Thyroid gland (tissue), 7 donors: ENCODE results near the genes ACP5, ZNF799 and FBXW9.

GRCh38 chr19:10867914-10868433 is 3.4 kb upstream of the CARM1 start:
- PRO-cap, 2 experiments: no peak in any of the 2 experiments
- RAMPAGE, long total RNA, 5 experiments: no peak in any of the 5 experiments

- PRO-cap, 2 experiments: no peak in any of the 2 experiments
- RAMPAGE, long total RNA, 5 experiments: no peak in any of the 5 experiments
Measured at GRCh38 chr19:10920321-10920779, 8.1 kb downstream of the YIPF2 start.

DNA sequence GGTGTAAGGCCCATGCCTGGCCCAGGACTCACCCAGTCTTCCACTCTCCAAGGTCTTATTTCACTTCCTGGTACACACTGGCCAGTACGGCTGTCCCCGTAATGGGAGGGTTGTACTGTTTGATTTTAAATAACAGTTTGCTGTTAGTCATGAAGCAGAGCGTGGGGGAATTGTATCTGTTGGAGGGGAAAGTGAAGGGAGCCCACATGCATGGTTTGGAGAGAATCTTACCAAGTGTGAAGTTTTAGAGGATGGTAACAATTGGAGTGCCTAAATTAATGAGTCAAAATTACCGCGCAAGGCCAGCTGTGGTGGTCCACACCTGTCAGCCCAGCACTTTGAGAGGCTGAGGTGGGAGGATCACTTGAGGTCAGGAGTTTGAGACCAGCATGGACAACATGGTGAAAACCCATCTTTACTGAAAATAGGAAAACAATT is 46.8 kb upstream of the LDLR start:
- PRO-cap, 2 experiments: no peak in any of the 2 experiments
- RAMPAGE, long total RNA, 5 experiments: no peak in any of the 5 experiments

GRCh38 chr19:11104653-11105840 is 15.8 kb downstream of the LDLR start:
- PRO-cap, 2 experiments: no peak in any of the 2 experiments
- RAMPAGE, long total RNA, 5 experiments: no peak in any of the 5 experiments

GRCh38 chr19:11127639-11128947 is 27.5 kb downstream of the SPC24 start:
- PRO-cap, 2 experiments: no peak in any of the 2 experiments
- RAMPAGE, long total RNA, 5 experiments: no peak in any of the 5 experiments

- PRO-cap, 2 experiments: no peak in any of the 2 experiments
- RAMPAGE, long total RNA, 5 experiments: no peak in any of the 5 experiments
Measured at GRCh38 chr19:11159633-11160411, 4.2 kb upstream of the SPC24 start.

DNA sequence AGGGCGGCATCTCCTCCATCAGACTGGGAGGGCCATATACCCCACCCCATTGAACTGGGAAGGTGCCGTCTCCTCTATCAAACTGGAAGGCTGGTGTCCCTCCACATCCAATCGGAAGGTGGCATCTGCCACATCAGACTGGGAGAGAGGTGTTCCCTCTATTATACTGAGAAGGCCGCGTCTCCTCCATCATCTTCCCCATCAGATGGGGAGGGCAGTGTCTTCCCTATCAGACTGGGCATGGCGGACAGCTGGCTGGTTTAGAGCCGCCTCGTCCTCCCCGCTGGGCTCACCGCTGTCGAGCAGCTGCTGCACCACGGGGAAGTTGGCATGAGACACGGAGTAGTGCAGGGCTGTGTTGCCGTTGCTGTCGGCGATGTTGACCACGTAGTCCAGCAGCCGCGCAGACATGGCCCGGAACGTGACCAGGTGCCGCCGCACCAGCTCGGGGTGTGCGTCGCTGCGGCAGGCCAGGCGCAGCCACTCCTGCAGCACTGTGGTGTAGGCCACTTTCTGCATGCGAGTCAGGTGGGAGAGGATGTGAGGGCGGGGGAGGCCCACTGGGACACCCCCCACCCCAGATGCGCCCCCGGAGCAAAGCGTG is 18.7 kb upstream of the SPC24 start:
- PRO-cap, 2 experiments: peak in 2 of 2 experiments; most common plus-strand start position 395 of the sequence (in 2)
- RAMPAGE, long total RNA, 5 experiments: no peak in any of the 5 experiments

- PRO-cap, 2 experiments: no peak in any of the 2 experiments
- RAMPAGE, long total RNA, 5 experiments: no peak in any of the 5 experiments
Measured at GRCh38 chr19:11187277-11187662, 10.1 kb downstream of the KANK2 start.

DNA sequence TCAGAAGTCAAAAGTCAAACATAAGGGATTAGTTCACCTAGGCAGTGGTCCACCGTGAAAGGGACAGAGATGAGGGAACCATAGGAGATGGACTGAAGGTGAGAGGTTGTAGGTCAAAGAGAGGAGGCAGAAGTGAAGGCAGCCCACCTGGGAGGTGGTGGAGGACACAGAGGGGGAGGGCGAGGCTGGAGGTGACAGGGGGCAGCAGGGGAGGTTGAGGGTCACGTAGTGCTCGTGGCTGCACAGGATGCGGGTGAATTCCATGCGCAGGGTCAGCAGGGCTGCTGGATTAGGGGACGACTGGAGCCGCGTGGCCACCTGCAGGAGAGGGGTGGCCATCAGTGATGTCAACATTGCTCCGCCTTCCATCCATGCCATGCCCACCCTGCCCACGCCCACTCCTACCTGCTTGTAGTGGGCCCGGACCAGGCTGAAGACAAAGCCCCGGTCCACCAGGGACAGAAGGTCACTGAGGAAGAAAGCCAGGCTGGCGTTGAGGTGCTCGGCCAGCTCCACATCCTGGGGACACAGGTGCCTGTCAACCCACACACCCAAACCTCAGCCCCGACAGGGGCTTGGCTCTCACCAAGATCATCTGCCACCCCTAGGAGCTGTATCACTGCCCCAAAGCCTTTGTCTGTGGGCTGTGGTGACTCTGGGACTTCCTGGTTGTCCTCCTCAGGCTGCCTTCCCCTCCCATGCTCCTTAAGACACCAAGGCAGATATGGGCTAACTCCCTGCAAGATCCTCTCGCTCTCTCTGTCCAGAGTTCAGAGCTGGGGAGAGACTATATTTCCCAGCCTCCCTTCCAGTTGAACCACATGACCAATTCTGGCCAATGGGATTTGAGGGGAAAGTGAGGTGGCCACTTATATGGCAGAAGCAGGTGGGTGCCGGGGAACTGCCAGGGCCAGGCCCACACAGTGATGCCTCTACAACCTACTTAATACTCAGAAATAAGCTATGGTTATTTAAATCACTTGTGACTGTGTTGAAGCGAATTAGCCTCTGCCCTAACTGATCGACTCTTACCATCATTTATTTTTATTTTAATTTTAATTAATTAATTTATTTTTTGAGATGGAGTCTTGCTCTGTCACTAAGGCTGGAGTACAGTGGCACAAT is 16.5 kb upstream of the ANGPTL8 start:
- PRO-cap, 2 experiments: no peak in any of the 2 experiments
- RAMPAGE, long total RNA, 5 experiments: no peak in any of the 5 experiments

GRCh38 chr19:11256097-11256560 is 6.2 kb downstream of the DOCK6 start:
- PRO-cap, 2 experiments: peak in 1 of 2 experiments; most common plus-strand start chr19:11256438 (in 1); most common minus-strand start chr19:11256311 (in 1)
- RAMPAGE, long total RNA, 5 experiments: no peak in any of the 5 experiments

- PRO-cap, 2 experiments: no peak in any of the 2 experiments
- RAMPAGE, long total RNA, 5 experiments: no peak in any of the 5 experiments
Measured at GRCh38 chr19:11378161-11378619, 3.7 kb downstream of the SWSAP1 start.

- PRO-cap, 2 experiments: peak in 2 of 2 experiments; most common plus-strand start chr19:11536271 (in 2); most common minus-strand start chr19:11536101 (in 2)
- RAMPAGE, long total RNA, 5 experiments: no peak in any of the 5 experiments
Measured at GRCh38 chr19:11536014-11536354, 2.7 kb upstream of the CNN1 start.

- PRO-cap, 2 experiments: no peak in any of the 2 experiments
- RAMPAGE, long total RNA, 5 experiments: no peak in any of the 5 experiments
Measured at GRCh38 chr19:11558503-11559077, 440 bp downstream of the ELOF1 start.

DNA sequence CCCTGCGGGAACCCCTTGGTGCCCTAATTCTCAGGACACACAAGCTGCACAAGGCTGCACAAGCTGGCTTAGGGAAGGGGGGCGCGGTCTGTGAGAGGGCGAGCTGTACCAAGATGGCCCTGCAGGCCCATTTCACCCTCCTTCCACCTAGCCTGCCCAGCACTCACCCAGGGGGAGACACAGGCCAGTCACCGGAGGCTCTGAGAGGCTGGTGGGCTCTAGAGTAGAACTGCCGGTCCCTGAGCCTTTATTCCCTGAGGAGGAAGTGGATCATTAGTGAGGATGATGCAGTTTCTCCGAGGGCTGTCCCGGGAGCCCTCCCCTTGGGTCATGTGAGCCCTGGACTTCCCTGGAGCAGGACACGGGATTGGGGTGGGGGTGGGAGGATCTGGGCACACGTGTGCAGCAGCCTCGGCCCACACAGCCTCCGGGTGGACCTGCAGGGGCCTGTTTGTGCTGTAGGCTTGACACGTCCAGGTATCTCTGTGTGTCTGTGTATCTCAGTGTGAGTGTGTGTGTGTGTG is at the start of gene ACP5:
Gene ACP5, minus strand, starts transcription at position 220 of the 524 bp plus-strand sequence.
- PRO-cap, 2 experiments: no peak in any of the 2 experiments
- RAMPAGE, long total RNA, 5 experiments: start-site peak on the minus strand in 2 of 5 experiments, centred at positions 252 to 268 of the sequence, 13 to 14 reads per replicate

DNA sequence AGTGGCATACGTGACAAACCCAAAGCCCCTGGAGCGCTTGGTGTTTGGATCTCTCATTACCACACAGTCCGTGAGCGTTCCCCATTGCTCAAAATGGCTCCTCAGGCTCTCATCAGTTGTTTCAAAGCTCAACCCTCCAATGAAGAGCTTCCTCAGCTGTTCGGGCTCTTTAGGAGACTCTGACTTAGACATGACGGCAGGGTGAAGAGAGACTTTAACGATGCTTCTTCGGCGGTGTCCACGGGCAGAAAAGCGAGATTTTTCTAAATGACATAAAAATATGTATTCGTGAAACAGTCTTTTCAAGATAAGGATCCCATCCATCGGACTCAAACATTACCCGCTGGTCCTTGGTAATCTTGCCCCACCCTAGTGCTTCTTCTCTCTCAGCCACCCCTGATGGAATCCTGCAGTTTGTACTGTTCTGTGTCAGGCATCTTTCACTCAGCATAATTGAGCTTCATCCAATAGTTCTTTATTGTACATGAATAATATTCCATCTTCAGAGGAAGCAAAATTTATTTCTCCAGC is 69.6 kb downstream of the ZNF627 start:
- PRO-cap, 2 experiments: peak in 1 of 2 experiments; most common minus-strand start position 253 of the sequence (in 1)
- RAMPAGE, long total RNA, 5 experiments: no peak in any of the 5 experiments

DNA sequence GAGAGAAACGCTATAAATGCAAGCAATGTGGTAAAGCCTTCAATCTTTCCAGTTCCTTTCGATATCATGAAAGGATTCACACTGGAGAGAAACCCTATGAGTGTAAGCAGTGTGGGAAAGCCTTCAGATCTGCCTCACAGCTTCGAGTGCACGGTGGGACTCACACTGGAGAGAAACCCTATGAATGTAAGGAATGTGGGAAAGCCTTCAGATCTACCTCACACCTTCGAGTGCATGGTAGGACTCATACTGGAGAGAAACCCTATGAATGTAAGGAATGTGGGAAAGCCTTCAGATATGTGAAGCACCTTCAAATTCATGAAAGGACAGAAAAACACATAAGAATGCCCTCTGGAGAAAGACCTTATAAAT is 15.7 kb upstream of the ZNF763 start:
- PRO-cap, 2 experiments: no peak in any of the 2 experiments
- RAMPAGE, long total RNA, 5 experiments: no peak in any of the 5 experiments

DNA sequence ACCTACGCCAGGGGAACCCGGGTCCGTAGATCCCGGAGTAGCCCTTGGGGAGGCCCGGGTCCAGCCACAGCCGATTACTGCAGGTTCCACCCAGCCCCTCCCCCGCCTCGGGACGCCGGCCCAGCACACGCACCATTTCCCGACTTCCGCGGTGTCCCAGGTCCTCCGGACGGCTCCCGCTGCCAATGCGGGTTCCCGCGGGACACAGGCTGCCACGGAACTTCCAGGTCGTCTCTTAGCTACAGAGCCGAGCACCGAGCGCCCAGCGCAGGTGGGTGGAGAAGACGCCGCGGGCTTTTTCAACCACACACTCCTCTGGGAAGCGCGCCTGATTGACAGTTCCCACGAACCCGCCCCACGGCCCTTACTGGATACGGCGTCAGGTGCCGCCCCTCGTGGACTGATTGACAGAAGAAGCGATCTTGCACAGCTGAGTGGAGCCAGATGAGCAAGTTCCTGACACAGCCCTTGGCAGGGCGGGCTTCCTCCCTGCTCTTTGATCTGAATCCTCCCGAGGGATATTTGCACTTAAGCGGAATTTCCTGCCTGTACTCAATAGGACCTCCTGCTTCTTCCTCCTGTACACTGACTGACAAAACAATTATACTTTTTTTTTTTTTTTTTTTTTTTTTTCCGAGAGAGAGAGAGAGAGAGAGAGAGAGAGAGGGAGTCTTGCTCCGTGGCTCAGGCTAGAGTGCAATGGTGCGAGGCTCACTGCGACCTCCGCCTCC is at the start of gene ZNF799:
Gene ZNF799, minus strand, starts transcription at position 337 of the 731 bp plus-strand sequence.
- PRO-cap, 2 experiments: peak in 2 of 2 experiments; most common plus-strand start position 451 of the sequence (in 2); most common minus-strand start position 46 of the sequence (in 1)
- RAMPAGE, long total RNA, 5 experiments: start-site peak on the minus strand in 4 of 5 experiments, centred at positions 317 to 323 of the sequence, 8 to 83 reads per replicate

DNA sequence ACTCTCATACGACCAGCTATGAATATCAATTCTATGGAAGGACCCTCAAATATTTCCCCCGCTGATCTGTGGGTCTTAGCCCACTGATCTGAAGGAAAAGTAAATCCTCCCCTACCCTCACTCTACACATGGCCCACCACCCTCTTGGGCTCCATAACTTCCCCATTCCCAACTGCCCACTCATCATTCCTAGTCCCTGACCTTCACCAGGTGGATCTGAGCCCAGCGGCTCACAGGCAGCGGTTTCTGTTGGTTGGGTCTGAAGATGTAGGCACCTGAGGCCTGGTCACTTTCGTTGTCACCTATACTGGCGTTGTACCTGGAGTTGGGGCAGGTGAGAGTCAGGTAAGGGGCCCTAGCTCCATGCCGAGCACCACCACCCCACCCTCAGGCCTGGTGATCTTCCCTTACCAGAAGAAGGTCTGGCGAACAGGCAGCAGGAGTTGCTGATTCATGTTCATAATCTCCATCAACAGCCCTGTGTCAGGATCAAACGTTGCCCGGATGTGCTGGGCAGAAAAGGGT is 14.5 kb downstream of the MAN2B1 start:
- PRO-cap, 2 experiments: no peak in any of the 2 experiments
- RAMPAGE, long total RNA, 5 experiments: no peak in any of the 5 experiments

GRCh38 chr19:12696320-12697340 is at the start of gene FBXW9:
Gene FBXW9, minus strand, starts transcription at chr19:12696631.
- PRO-cap, 2 experiments: peak in 2 of 2 experiments; most common plus-strand start chr19:12696726 (in 1); most common minus-strand start chr19:12696622 (in 1)
- RAMPAGE, long total RNA, 5 experiments: start-site peak on the plus strand in 1 of 5 experiments, at chr19:12696684-12696736 at its widest, 7 to 14 reads per replicate; start-site peak on the minus strand in 1 of 5 experiments, at chr19:12696615-12696649 at its widest, 23 reads per replicate

GRCh38 chr19:12698950-12699349 is 2.5 kb upstream of the FBXW9 start:
- PRO-cap, 2 experiments: no peak in any of the 2 experiments
- RAMPAGE, long total RNA, 5 experiments: no peak in any of the 5 experiments